ENCODE measurements around the genes DCAF12 and RPP25L.

GRCh38 chr9:33446258-33447334 is 797 bp downstream of the AQP3 start:
- RRBS, result no CpG with 5 or more reads among the region's 21 CpGs

- RRBS, result no CpG with 5 or more reads among the region's 6 CpGs
Measured at GRCh38 chr9:33458173-33458854, 10.9 kb upstream of the AQP3 start.

- RRBS, result no CpG with 5 or more reads among the region's 2 CpGs
Measured at GRCh38 chr9:33739517-33739889, 55.9 kb upstream of the PRSS3 start.

DNA sequence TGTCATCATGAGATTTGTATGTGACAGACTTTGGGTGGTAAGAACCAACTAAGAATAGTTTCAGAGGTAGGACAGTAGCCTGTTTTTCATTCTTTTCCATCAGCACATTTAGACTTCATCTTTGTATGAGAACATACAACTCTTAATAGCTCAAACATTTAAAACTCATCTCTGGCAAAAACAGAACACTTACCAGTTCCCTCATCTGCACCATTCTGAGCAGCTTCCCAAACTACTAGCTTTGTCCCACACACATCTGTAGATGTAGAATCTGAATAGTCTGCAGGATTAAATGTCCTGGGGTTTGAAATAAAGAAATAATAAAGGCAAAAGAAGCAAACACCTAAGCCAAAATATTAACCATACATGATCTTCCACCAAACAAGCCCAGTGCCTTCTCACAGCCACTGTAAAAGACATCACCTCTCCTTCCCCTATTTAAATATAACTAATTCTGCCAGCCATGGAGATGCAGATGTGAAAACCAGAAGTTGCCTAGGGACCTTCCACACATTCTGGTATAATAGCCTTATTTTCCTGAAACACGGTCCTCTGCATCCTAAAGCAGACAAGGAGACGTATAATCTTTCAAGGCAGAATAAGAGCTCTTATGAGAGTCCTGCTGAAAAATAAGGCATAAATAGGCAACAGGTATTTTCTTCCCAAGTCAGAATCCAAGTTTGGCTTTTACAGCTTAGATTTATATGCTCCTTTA is 77.1 kb downstream of the UBAP2 start:
- RRBS, result no CpG with 5 or more reads among the region's 2 CpGs

GRCh38 chr9:34045892-34046449 is 2.7 kb downstream of the UBAP2 start:
- RRBS, result no CpG with 5 or more reads among the region's 8 CpGs

- RRBS, result 2% methylated on average over 22 of the region's 79 CpGs
Measured at GRCh38 chr9:34126123-34127312, at the start of gene DCAF12. TSS of gene DCAF12 (minus strand) at chr9:34126698.

DNA sequence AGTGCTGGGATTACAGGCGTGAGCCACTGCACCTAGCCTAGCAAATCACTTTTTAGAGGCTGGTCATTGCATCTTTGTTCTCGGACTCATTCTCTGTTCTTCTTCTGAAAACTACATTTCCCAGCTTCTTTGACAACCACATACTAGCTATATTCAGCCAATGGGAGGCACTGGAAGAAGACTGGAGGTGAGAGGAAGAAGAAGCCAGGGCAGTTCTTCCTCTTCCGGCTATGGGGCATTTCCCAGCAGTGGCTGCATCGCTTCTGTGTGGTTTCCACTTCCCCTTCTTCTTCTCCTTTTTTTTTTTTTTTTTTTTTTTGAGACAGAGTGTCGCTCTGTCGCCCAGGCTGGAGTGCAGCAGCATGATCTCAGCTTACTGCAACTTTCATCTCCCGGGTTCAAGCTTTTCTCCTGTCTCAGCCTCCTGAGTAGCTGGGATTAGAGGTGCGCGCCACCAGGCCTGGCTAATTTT is 7.1 kb upstream of the UBAP1 start:
- RRBS, result no CpG with 5 or more reads among the region's 9 CpGs

DNA sequence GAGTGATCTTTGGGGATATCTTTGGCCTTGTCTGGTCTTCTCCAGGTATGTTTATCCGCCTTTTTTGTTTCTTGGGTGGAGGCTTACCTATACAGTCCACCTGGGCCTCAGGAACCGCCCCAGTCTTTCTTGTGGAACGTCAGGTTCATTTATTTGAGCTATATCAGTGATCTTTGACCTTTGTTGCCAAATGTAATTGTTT is 765 bp downstream of the UBAP1 start:
- RRBS, result no CpG with 5 or more reads among the region's 3 CpGs

- RRBS, result no CpG with 5 or more reads among the region's 6 CpGs
Measured at GRCh38 chr9:34205993-34206623, 27.3 kb downstream of the UBAP1 start.

- RRBS, result no CpG with 5 or more reads among the region's 4 CpGs
Measured at GRCh38 chr9:34338507-34339138, 9.3 kb downstream of the NUDT2 start.

GRCh38 chr9:34399239-34400174 is 1.9 kb upstream of the C9orf24 start:
- RRBS, result no CpG with 5 or more reads among the region's 8 CpGs

GRCh38 chr9:34456958-34458018 is 1.1 kb downstream of the FAM219A start:
- RRBS, result 2% methylated on average over 4 of the region's 54 CpGs

DNA sequence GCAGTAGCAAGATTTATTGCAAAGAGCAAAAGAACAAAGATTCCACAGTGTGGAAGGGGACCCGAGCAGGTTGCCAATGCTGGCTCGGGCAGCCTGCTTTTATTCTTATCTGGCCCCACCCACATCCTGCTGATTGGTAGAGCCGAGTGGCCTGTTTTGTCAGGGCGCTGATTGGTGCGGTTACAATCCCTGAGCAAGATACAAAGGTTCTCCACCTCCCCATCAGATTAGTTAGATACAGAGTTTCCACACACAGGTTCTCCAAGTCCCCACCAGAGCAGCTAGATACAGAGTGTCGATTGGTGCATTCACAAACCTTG is 23.2 kb downstream of the DNAI1 start:
- RRBS, result no CpG with 5 or more reads among the region's 6 CpGs

GRCh38 chr9:34612007-34612738 is at the start of gene RPP25L:
TSS of gene RPP25L (minus strand) at chr9:34612097.
- RRBS, result 1% methylated on average over 12 of the region's 67 CpGs

- RRBS, result 93% methylated on average over 9 of the region's 19 CpGs
Measured at GRCh38 chr9:34634657-34635867, 2.5 kb downstream of the SIGMAR1 start.

GRCh38 chr9:34709490-34710005 is 388 bp downstream of the CCL21 start:
- RRBS, result no CpG with 5 or more reads among the region's 7 CpGs

- RRBS, result no CpG with 5 or more reads among the region's 2 CpGs
Measured at GRCh38 chr9:34937925-34938163, 20.2 kb upstream of the PHF24 start.

GRCh38 chr9:34986288-34987205 is 3.0 kb upstream of the DNAJB5 start:
- RRBS, result no CpG with 5 or more reads among the region's 12 CpGs

GRCh38 chr9:34991015-34992231 is 1.9 kb downstream of the DNAJB5 start:
- RRBS, result no CpG with 5 or more reads among the region's 19 CpGs